Hepatocyte (in vitro differentiated cells and primary cell): ENCODE measurements around the genes CCDC85B and GAL3ST3.

- RAMPAGE, long total RNA, result no peak
- RRBS, result no CpG with 5 or more reads among the region's 12 CpGs
Observed at GRCh38 chr11:65643680-65644271, 5.9 kb downstream of the SIPA1 start.

GRCh38 chr11:65652385-65652787, 10.3 kb downstream of the RELA start:
- RAMPAGE, long total RNA, result no peak
- RRBS, result 1% methylated on average over 27 of the region's 47 CpGs

GRCh38 chr11:65698317-65698607, 13.8 kb upstream of the KAT5 start:
- RAMPAGE, long total RNA, result no peak
- RRBS, result no CpG with 5 or more reads among the region's 7 CpGs

- RAMPAGE, long total RNA, result no peak
- RRBS, result no CpG with 5 or more reads among the region's 11 CpGs
Observed at GRCh38 chr11:65718421-65719346, 1.9 kb downstream of the RNASEH2C start.

DNA sequence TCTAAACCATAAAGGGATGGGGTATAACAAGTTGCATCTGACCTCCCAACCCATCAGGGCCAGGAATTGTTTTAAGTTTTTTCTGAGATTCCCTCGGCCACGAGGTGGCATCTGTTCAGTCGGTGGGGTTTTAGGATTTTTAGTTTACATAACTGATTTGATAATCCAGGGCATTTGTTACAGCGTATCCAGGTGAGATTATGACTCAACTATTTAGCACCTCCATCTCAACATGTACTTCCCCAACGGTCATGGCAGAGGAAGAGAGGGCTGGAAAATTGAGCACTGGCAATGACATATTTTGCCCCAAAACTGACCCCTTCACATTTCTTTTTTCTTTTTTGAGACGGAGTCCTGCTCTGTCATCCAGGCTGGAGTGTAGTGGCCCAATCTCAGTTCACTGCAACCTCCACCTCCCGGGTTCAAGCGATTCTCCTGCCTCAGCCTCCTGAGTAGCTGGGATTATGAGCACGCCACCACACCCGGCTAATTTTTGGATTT, 6.6 kb downstream of the AP5B1 start:
- RAMPAGE, long total RNA, result no peak
- RRBS, result no CpG with 5 or more reads among the region's 10 CpGs

- RAMPAGE, long total RNA, result no peak
- RRBS, result 2% methylated on average over 13 of the region's 69 CpGs
Observed at GRCh38 chr11:65817778-65818583, 15.8 kb upstream of the SNX32 start.

- RAMPAGE, long total RNA, result no peak
- RRBS, result 97% methylated on average over 5 of the region's 15 CpGs
Observed at GRCh38 chr11:65851592-65852605, 6.1 kb downstream of the CFL1 start.

DNA sequence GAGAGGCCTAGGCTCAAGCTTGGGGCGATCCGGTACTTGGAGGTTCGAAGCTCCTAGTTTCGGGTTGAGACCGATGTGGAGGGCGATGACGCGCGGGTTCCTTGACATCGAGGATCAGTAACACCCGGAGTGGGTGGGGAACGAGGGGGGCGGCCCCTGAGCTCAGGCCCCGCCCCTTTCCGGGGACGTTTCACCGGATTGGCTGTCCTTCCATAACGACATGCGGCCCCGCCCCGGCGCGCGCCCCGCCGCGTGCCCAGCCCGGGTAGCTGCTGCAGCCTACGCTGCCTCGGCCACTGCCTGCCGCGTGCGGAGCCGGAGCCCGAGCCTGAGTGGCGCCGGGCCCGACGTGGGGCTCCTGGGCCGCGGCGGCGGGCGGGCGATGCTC, at the start of gene CCDC85B:
Gene CCDC85B (plus strand): TSS at position 295 of the 388 bp plus-strand sequence.
- RAMPAGE, long total RNA, result no peak
- RRBS, result 2% methylated on average over 18 of the region's 45 CpGs

GRCh38 chr11:65962366-65963427, 1.2 kb downstream of the SART1 start:
- RAMPAGE, long total RNA, result no peak
- RRBS, result no CpG with 5 or more reads among the region's 8 CpGs

- RAMPAGE, long total RNA, result no peak
- RRBS, result no CpG with 5 or more reads among the region's 34 CpGs
Observed at GRCh38 chr11:65976004-65976791, 14.7 kb downstream of the SART1 start.

DNA sequence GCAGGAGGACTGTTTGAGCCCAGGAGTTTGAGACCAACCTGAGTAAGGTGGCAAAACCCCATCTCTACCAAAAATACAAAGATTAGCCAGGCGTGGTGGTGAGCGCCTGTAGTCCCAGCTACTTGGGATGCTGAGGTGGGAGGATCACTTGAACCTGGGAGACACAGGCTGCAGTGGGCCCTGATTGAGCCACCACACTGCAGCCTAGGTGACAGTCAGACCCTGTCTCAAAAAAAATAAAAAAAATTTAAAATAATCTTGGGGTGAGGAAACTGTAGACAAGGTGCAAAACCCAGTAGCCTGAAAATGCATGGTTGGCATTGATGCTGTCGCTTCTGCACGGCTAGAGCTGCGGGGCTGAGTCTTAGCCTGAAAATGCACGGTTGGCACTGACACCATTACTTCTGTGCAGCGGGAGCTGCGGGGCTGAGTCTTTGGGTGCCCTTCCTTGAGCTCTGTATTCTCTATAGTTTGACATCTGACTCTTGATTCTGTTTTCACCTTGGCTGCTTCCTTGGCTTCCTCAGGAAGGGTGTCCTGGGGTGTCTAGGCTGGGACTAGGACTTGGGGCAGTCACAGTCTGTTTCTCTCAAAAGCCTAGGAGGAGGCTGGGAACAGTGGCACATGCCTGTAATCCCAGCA, 18.5 kb downstream of the SART1 start:
- RAMPAGE, long total RNA, result no peak
- RRBS, result no CpG with 5 or more reads among the region's 8 CpGs

GRCh38 chr11:65988809-65989393, 13.1 kb downstream of the EIF1AD start:
- RAMPAGE, long total RNA, result no peak
- RRBS, result no CpG with 5 or more reads among the region's 6 CpGs

GRCh38 chr11:65997273-65998185, 4.4 kb downstream of the EIF1AD start:
- RAMPAGE, long total RNA, result no peak
- RRBS, result no CpG with 5 or more reads among the region's 10 CpGs

DNA sequence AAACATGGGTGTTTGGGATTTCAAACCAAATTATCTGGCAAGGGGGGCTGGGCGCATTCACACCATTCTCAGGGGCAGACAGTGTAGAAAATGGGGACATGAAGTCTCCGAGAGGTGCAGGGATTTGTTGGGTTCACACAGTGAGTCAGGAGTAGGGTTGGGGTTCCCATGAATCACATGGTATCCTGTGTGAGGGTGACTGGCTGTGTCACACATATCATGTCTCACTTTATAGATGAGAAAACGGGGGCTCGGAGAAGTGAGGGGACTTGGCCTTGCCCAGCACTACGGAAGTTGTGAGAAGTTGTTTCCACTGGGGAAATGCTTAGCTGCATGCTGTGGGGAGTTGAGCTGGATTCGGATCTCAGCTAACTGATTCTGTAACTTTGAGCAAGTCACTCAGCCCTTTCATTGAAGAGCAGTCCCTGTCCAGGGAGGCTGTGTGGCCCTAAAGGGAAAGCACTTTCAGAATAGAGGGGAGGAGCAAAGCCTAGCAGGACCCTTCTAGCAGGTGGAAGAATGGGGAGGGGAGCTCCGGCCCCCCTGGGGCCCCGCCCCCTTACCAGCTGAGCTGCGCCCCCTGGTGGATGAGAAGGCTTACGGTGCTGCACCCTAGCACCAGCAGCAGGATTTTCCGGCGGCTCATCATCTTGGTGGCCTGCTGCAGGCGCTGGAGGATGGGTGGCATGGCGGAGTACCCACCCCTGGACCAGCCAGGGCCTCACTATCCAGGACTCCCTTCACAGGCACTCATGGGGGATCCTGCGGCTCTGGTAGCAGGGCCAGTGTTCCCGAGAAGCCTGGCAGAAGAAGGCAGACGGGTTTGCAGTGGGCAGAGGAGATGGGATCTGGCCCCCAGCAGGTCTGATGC, 4.0 kb downstream of the GAL3ST3 start:
- RAMPAGE, long total RNA, result no peak
- RRBS, result 4% methylated on average over 3 of the region's 17 CpGs

DNA sequence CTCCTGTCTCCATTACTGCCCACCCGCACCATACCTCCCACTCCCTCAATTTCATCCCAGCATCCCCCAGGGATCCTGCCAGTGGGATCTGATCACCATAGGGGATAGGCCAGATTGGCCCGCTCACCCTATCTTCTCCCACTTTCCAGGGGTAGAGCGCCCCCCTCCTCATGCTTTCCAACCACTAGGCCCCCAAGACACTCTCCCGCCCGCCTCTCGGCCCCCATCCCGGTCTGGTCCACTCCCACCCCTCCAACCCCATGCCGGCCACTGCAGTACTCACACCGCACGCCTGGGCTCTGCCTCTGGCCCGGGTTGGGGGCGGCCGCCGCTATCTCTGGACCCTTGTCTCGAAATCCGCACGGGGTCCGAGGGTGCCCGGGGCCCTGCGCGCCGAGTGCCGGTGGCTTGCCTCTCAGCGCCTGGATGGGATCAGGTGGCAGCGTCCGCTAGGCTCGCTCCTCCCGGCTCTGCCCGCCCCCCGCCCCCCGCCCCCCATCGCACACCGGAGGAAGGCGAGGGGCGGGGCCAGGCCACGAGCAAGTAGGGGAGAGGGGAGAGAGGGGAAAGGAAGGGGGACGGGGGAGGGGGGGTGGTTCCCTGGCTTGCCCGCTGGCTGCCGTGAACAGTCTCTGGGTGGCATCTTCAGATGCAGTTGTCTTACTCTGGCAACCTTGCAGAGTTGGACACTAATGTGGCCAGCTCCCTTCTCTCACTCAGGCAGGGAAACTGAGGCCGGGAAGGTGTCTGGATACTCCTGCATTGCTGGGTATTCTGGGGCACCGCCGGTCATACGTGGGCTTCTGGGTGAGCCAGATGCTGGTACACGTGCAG, at the start of gene GAL3ST3:
Gene GAL3ST3 (minus strand): TSS at position 434 of the 834 bp plus-strand sequence.
- RAMPAGE, long total RNA, result no peak
- RRBS, result 5% methylated on average over 23 of the region's 44 CpGs

GRCh38 chr11:66126589-66127726, 56.9 kb downstream of the PACS1 start:
- RAMPAGE, long total RNA, result no peak
- RRBS, result 83% methylated on average over 3 of the region's 17 CpGs

DNA sequence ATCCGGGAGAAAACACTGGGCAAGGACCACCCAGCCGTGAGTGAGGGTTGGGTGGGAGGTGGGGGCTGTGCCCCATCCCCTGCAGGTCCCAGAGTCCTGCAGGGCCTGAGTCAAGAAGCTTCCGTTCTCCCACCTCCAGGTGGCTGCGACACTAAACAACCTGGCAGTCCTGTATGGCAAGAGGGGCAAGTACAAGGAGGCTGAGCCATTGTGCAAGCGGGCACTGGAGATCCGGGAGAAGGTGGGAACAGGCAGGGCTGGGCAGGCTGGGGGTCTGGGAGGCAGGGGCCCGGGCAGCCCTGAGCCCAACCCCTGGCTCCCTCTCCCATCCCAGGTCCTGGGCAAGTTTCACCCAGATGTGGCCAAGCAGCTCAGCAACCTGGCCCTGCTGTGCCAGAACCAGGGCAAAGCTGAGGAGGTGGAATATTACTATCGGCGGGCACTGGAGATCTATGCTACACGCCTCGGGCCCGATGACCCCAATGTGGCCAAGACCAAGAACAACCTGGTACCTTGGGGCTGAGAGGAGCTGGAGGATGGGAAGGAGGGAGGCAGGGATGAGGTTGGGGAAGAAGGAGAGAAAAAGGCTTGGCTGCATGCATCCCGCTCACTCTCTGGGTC, 4.6 kb upstream of the RAB1B start:
- RAMPAGE, long total RNA, result no peak
- RRBS, result 92% methylated on average over 2 of the region's 13 CpGs

GRCh38 chr11:66312753-66313688, 3.8 kb downstream of the CD248 start:
- RAMPAGE, long total RNA, result no peak
- RRBS, result 11% methylated on average over 27 of the region's 64 CpGs

DNA sequence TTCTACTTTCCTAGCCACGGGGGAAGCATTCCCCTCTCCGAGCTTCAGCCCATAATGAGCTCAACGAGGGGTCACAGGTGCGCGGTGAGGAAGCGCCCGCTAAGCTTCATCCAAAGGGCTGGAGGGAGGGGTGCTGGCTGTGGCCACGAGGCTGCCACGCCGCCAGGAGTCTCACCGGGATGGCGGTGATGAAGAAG, 593 bp downstream of the SLC29A2 start:
- RAMPAGE, long total RNA, result no peak
- RRBS, result no CpG with 5 or more reads among the region's 12 CpGs

- RAMPAGE, long total RNA, result no peak
- RRBS, result no CpG with 5 or more reads among the region's 8 CpGs
Observed at GRCh38 chr11:66607735-66608181, 8.7 kb upstream of the RBM14 start.